K562 (cell line): ENCODE data around the gene RAB31.

DNA sequence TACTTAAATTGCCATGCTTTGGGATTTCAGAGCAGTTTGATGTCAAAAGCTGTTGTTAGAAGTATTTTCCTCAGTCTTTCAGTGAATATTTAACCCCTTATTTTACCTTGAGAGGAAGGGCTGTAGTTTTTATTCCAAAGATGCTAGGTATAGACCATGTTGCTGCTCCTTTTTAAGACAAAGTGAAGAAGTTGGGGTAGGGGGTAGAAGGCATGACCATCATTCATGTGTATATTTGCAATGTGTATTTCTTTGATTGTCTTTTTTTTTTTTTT, 49.8 kb downstream of the ANKRD12 start:
- RAMPAGE, long total RNA = no peak
PRO-cap:
- standard = no peak
- CoPRO, capped RNA only, 2 experiments = no peak in any of the 2 experiments
- CoPRO, capped and uncapped RNA, 2 experiments = no peak in any of the 2 experiments
- CoPRO, uncapped RNA only, 2 experiments = no peak in any of the 2 experiments
CAGE:
- cytosol, long polyA plus RNA = no peak
- long polyA plus RNA = no peak
- nucleolus, long total RNA = no peak
- nucleus, long polyA plus RNA = no peak

DNA sequence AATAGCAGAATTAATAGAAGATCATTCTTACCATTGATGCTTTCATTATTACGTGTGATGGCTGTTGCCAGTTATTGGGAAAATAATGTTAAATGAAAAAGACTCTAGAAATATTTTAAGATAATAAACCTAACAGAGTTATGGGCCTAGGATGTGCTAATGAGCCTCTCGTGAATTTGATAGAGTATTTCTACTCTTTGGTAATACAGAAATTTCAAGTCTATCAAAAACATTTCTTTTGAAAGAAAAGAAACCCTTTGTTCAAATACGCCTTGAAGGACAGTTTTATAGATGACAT, 54.4 kb downstream of the ANKRD12 start:
- RAMPAGE, long total RNA = no peak
- RRBS = no CpG with 5 or more reads among the region's 3 CpGs
PRO-cap:
- standard = no peak
- CoPRO, capped RNA only, 2 experiments = no peak in any of the 2 experiments
- CoPRO, capped and uncapped RNA, 2 experiments = no peak in any of the 2 experiments
- CoPRO, uncapped RNA only, 2 experiments = no peak in any of the 2 experiments
CAGE:
- cytosol, long polyA plus RNA = no peak
- long polyA plus RNA = no peak
- nucleolus, long total RNA = no peak
- nucleus, long polyA plus RNA = no peak

DNA sequence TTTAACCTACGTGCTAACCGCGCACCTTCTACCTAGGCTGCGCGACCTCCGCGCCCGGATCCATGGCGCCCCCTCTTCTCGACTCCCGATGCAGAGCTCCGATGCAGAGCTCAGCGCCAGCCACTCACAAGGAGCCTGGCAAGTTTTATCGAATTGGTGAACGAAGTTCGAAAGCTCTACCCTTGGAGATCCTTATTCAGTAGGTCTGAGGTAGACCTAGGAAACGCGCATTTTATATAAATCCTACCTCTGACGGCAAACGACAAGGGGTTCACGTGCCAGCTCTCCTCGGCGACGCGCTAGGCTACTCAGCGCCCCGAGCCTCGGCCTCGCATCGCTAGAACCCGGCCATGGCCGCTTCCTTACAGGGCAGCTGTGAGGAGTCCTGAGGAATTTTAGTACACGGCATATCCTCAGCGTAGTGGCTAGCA, 668 bp upstream of the TWSG1 start:
- RAMPAGE, long total RNA = no peak
- RRBS = no CpG with 5 or more reads among the region's 34 CpGs
PRO-cap:
- standard = no peak
- CoPRO, capped RNA only, 2 experiments = no peak in any of the 2 experiments
- CoPRO, capped and uncapped RNA, 2 experiments = no peak in any of the 2 experiments
- CoPRO, uncapped RNA only, 2 experiments = no peak in any of the 2 experiments
CAGE:
- cytosol, long polyA plus RNA = no peak
- long polyA plus RNA = no peak
- nucleolus, long total RNA = no peak
- nucleus, long polyA plus RNA = no peak

GRCh38 chr18:9533094-9533459, 57.8 kb downstream of the RALBP1 start:
- RAMPAGE, long total RNA = no peak
- RRBS = no CpG with 5 or more reads among the region's 5 CpGs
PRO-cap:
- standard = no peak
- CoPRO, capped RNA only, 2 experiments = no peak in any of the 2 experiments
- CoPRO, capped and uncapped RNA, 2 experiments = no peak in any of the 2 experiments
- CoPRO, uncapped RNA only, 2 experiments = no peak in any of the 2 experiments
CAGE:
- cytosol, long polyA plus RNA = no peak
- long polyA plus RNA = no peak
- nucleolus, long total RNA = no peak
- nucleus, long polyA plus RNA = no peak

DNA sequence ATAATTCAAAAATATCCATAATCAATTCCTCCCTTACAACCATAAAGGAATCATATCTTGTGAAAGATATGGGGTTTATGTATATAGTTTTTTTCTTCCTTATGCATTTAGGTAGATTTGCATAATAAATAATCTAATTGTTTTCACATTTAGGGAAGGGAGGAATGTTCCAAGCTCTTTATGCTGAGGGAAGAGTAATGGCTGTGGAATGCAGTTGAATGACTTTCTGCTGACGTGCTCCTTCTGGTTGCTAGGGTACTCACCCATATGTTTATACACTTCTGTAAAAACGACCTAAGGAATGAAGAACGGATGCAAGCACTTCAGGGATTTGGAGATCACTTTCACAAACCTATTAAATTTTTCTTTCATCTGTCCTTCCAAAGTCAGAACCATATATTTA, 29.2 kb upstream of the PPP4R1 start:
- RAMPAGE, long total RNA = no peak
- RRBS = no CpG with 5 or more reads among the region's 3 CpGs
PRO-cap:
- standard = no peak
- CoPRO, capped RNA only, 2 experiments = no peak in any of the 2 experiments
- CoPRO, capped and uncapped RNA, 2 experiments = no peak in any of the 2 experiments
- CoPRO, uncapped RNA only, 2 experiments = no peak in any of the 2 experiments
CAGE:
- cytosol, long polyA plus RNA = no peak
- long polyA plus RNA = no peak
- nucleolus, long total RNA = no peak
- nucleus, long polyA plus RNA = no peak

DNA sequence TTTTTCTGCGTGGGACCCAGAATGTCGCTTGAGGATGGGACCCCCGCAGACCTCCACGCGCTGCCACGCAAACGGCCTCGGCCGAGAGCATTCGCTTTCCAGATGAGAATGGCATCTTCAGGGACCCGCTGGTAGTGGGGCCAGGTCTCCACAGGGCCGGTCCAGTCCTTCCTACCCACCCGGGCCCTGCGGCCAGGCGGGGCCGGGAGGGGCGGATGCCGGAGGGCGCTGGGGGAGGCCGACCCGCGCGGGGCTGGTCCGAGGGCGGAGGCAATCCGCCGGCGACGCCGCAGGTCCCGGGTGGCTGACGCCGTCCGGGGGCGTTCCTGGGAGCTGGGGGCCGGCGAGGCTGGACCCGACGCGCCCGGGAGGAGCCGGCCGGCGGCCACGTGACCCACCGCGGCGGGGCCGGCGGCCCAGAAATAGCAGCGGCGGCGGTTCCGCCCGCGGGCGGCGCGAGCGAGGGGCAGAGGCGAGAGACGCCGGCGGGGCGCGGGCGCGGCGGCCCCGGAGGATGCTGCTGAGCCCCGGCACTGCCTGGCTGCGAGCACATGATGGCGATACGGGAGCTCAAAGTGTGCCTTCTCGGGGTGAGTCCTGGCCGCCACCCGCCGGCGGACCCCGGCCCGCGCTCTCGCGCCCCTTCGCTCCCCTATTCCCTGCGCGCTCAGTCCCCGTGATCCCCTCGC, at the start of gene RAB31:
Gene RAB31 (plus strand): TSS at position 447 of the 689 bp plus-strand sequence.
- RAMPAGE, long total RNA = no peak
- RRBS = 2% methylated on average over 26 of the region's 89 CpGs
PRO-cap:
- standard = bidirectional peak, plus-strand start at position 437 of the sequence, minus-strand start at position 217 of the sequence
- CoPRO, capped RNA only, 2 experiments = peak in 2 of 2 experiments; most common plus-strand start position 469 of the sequence (in 2); most common minus-strand start position 309 of the sequence (in 2)
- CoPRO, capped and uncapped RNA, 2 experiments = peak in 1 of 2 experiments; most common plus-strand start position 449 of the sequence (in 1); most common minus-strand start position 166 of the sequence (in 1)
- CoPRO, uncapped RNA only, 2 experiments = no peak in any of the 2 experiments
CAGE:
- cytosol, long polyA plus RNA = start-site peak on the plus strand centred at position 409 of the sequence, 160 bp wide, 547 and 662 reads in 2 replicates
- long polyA plus RNA = start-site peak on the plus strand centred at position 467 of the sequence, 22 bp wide, 38 and 99 reads in 2 replicates; start-site peak on the plus strand centred at position 542 of the sequence, 19 bp wide, 27 and 21 reads in 2 replicates
- nucleolus, long total RNA = no peak
- nucleus, long polyA plus RNA = start-site peak on the plus strand centred at position 440 of the sequence, 61 bp wide, 52 and 170 reads in 2 replicates

- RAMPAGE, long total RNA = no peak
- RRBS = 93% methylated on average over 3 of the region's 15 CpGs
PRO-cap:
- standard = no peak
- CoPRO, capped RNA only, 2 experiments = no peak in any of the 2 experiments
- CoPRO, capped and uncapped RNA, 2 experiments = no peak in any of the 2 experiments
- CoPRO, uncapped RNA only, 2 experiments = no peak in any of the 2 experiments
CAGE:
- cytosol, long polyA plus RNA = no peak
- long polyA plus RNA = no peak
- nucleolus, long total RNA = no peak
- nucleus, long polyA plus RNA = no peak
These were observed 1.4 kb downstream of the RAB31 start for GRCh38 chr18:9709442-9710043.

- RAMPAGE, long total RNA = no peak
- RRBS = no CpG with 5 or more reads among the region's 6 CpGs
PRO-cap:
- standard = no peak
- CoPRO, capped RNA only, 2 experiments = no peak in any of the 2 experiments
- CoPRO, capped and uncapped RNA, 2 experiments = no peak in any of the 2 experiments
- CoPRO, uncapped RNA only, 2 experiments = no peak in any of the 2 experiments
CAGE:
- cytosol, long polyA plus RNA = no peak
- long polyA plus RNA = no peak
- nucleolus, long total RNA = no peak
- nucleus, long polyA plus RNA = no peak
These were observed 3.5 kb downstream of the RAB31 start for GRCh38 chr18:9711479-9712059.

DNA sequence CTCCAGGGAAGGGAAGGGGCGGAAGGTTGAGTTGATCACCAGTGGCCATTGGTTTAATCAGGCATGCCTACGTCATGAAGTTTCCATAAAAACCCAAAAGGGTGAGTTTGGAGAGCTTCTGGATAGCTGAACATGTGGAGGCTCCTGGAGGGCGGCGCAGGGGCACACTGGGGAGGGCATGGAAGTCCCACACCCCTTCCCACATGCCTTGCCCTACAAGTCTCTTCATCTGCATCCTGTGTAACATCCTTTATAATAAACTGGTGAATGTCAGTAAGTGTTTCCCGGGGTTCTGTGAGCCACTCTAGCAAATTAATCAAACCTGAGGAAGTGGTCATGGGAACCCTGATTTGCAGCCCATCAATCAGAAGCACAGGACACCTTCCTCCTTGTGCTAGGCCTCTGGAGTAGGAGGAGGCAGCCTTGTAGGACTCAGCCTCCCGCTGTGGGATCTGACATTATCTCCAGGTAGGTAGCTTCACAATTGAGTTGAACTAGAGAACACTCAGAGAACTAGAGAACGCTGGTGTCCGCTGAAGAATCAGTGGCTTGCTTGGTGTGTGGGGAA, 30.4 kb downstream of the RAB31 start:
- RAMPAGE, long total RNA = no peak
- RRBS = no CpG with 5 or more reads among the region's 8 CpGs
PRO-cap:
- standard = no peak
- CoPRO, capped RNA only, 2 experiments = no peak in any of the 2 experiments
- CoPRO, capped and uncapped RNA, 2 experiments = no peak in any of the 2 experiments
- CoPRO, uncapped RNA only, 2 experiments = peak in 2 of 2 experiments; most common plus-strand start position 253 of the sequence (in 1)
CAGE:
- cytosol, long polyA plus RNA = no peak
- long polyA plus RNA = no peak
- nucleolus, long total RNA = no peak
- nucleus, long polyA plus RNA = no peak

- RAMPAGE, long total RNA = no peak
- RRBS = no CpG with 5 or more reads among the region's 12 CpGs
PRO-cap:
- standard = bidirectional peak, plus-strand start at chr18:9743541, minus-strand start at chr18:9743550; bidirectional peak, plus-strand start at chr18:9743714, minus-strand start at chr18:9743635
- CoPRO, capped RNA only, 2 experiments = peak in 2 of 2 experiments; most common plus-strand start chr18:9743683 (in 1); most common minus-strand start chr18:9743635 (in 1)
- CoPRO, capped and uncapped RNA, 2 experiments = peak in 1 of 2 experiments; most common plus-strand start chr18:9743662 (in 1); most common minus-strand start chr18:9743635 (in 1)
- CoPRO, uncapped RNA only, 2 experiments = no peak in any of the 2 experiments
CAGE:
- cytosol, long polyA plus RNA = no peak
- long polyA plus RNA = no peak
- nucleolus, long total RNA = no peak
- nucleus, long polyA plus RNA = no peak
These were observed 35.4 kb downstream of the RAB31 start for GRCh38 chr18:9743257-9744063.

- RAMPAGE, long total RNA = no peak
- RRBS = no CpG with 5 or more reads among the region's 22 CpGs
PRO-cap:
- standard = bidirectional peak, plus-strand start at chr18:9828506, minus-strand start at chr18:9828353
- CoPRO, capped RNA only, 2 experiments = peak in 2 of 2 experiments; most common plus-strand start chr18:9828473 (in 1); most common minus-strand start chr18:9828353 (in 2)
- CoPRO, capped and uncapped RNA, 2 experiments = peak in 2 of 2 experiments; most common plus-strand start chr18:9828506 (in 1); most common minus-strand start chr18:9828353 (in 1)
- CoPRO, uncapped RNA only, 2 experiments = no peak in any of the 2 experiments
CAGE:
- cytosol, long polyA plus RNA = no peak
- long polyA plus RNA = no peak
- nucleolus, long total RNA = no peak
- nucleus, long polyA plus RNA = no peak
These were observed 58.0 kb upstream of the TXNDC2 start for GRCh38 chr18:9827258-9828695.

DNA sequence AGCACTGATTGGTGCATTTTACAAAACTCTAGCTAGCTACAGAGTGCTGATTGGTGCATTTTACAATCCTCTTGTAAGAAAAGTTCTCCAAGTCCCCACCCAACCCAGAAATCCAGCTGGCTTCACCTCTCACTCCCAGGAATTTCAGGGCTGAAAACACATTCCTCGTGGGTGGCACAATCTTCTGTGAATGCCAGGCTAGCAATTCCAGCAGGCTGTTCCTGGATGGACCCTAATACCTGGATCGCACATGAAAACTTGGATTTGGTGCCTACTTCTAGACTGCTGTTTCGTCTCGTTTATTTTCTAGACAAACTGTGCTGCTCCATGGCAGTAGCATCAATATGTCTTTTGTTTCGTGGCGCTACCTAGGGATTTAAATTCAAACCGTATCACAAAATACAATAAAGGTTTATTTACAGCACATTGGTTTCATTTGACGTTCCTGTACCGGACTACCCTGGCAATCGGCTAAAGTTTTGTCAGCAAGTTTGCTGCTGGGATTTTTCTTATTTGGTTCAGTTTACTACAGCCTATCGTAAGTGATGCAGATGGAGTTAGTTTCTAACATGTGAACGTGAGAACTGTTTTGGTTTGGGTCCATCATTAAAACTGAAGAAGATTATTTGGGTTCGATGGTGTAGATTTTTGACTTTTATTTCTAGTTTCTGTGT, 1.1 kb upstream of the VAPA start:
- RAMPAGE, long total RNA = no peak
- RRBS = no CpG with 5 or more reads among the region's 13 CpGs
PRO-cap:
- standard = no peak
- CoPRO, capped RNA only, 2 experiments = no peak in any of the 2 experiments
- CoPRO, capped and uncapped RNA, 2 experiments = peak in 1 of 2 experiments; most common minus-strand start position 260 of the sequence (in 1)
- CoPRO, uncapped RNA only, 2 experiments = peak in 2 of 2 experiments; most common minus-strand start position 406 of the sequence (in 2)
CAGE:
- cytosol, long polyA plus RNA = no peak
- long polyA plus RNA = no peak
- nucleolus, long total RNA = no peak
- nucleus, long polyA plus RNA = no peak

DNA sequence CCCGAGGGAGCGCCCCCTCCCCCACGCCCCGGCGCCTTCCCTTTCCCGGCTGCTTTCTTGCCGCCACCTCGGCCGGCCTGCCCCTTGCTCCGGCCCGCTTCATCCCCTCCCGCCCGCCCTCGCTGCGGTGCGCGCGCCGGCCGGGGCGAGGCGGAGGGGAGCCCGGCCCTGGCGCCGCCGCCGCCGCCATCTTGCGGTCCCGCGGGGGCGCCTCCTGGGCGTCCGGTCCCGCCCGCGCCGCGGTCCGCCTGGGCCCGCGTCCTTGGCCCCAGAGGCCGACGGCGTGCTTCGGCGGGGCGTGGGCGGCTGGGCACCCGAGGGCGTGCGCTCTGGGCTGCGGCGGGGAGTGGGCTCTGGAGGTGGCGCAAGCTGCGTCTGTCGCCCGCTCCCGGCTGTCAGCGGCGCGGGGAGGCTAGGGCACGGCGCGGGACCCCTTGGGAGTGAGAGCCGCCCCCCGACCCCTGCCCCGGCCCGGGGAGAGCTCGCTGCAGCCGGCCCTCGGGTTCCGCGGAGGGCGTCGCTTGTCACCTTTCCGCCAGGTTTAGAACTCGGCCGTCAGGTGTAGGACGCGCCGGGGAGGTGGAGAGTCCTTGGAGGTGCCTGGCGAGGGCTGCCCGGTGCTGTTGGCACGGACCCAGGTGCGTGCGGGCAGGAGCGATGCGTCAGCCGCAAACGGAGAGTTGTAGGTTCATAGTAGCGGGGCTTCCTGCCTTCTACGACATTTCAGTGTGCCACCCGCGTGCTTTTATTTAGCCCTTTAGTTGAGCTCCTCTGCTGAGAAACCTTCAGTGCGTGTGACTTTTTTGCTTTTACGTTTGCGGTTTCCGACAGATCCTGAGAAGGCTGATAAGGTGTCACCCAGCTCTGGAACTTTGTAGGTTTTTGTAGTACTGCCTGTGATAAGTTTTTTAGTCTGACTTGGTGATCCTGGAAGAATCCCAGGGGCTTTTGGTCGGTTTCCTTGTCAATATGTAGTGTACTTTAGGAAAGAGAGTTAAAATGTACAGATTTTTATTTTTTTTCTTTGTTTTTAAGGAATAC, 932 bp downstream of the VAPA start:
- RAMPAGE, long total RNA = no peak
- RRBS = 2% methylated on average over 43 of the region's 100 CpGs
PRO-cap:
- standard = bidirectional peak, plus-strand start at position 271 of the sequence, minus-strand start at position 59 of the sequence; bidirectional peak, plus-strand start at position 911 of the sequence, minus-strand start at position 776 of the sequence
- CoPRO, capped RNA only, 2 experiments = peak in 2 of 2 experiments; most common plus-strand start position 189 of the sequence (in 2); most common minus-strand start position 201 of the sequence (in 2)
- CoPRO, capped and uncapped RNA, 2 experiments = peak in 2 of 2 experiments; most common plus-strand start position 911 of the sequence (in 2); most common minus-strand start position 720 of the sequence (in 2)
- CoPRO, uncapped RNA only, 2 experiments = peak in 2 of 2 experiments; most common plus-strand start position 262 of the sequence (in 1); most common minus-strand start position 59 of the sequence (in 1)
CAGE:
- cytosol, long polyA plus RNA = no peak
- long polyA plus RNA = no peak
- nucleolus, long total RNA = no peak
- nucleus, long polyA plus RNA = no peak

DNA sequence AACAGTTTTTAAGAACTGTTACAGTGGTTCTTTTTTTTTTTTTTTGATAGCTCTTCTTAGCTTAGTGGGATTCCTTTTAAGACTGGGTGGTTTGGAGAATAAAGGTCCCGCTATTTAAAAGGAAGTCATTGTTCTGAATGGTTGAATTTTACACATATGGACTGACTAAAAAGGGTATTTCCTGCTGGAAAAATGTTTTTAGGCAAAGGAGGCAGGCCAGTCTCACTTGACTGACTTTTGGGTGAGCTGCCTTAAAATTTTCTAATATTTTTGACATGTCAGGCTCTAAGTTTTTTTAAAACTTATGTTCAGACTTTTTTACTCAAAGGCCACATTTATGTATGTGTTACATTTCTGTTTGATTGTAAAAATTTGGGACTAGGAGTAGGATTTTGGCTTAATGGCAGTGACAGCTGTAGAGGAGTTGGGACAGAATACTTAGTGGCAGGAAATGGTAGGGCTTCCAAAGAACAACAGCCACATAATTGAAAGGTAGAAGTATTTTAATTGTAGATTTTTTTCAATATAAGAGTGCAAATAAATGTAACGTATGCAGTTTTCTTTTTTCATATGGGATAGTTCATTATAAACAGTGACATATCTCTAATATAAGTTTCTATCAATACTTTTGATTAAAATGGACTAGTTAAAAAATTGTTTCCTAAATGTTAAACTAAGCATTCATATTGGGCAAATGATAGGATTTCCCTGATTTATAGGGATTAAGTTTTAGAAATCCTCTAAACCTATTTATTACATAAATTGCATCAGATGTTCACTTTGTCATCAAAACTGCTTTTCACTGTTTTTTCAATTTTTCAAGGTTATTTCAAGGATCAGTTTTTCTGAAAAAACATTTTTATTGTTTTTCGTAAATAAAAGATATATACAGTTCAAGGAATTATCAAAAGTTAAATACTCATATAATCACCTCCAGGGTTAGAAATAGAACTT, 13.9 kb downstream of the VAPA start:
- RAMPAGE, long total RNA = no peak
- RRBS = no CpG with 5 or more reads among the region's 3 CpGs
PRO-cap:
- standard = no peak
- CoPRO, capped RNA only, 2 experiments = no peak in any of the 2 experiments
- CoPRO, capped and uncapped RNA, 2 experiments = peak in 1 of 2 experiments; most common plus-strand start position 813 of the sequence (in 1)
- CoPRO, uncapped RNA only, 2 experiments = peak in 2 of 2 experiments; most common plus-strand start position 571 of the sequence (in 2); most common minus-strand start position 399 of the sequence (in 1)
CAGE:
- cytosol, long polyA plus RNA = no peak
- long polyA plus RNA = no peak
- nucleolus, long total RNA = no peak
- nucleus, long polyA plus RNA = no peak

- RAMPAGE, long total RNA = no peak
- RRBS = no CpG with 5 or more reads among the region's 6 CpGs
PRO-cap:
- standard = no peak
- CoPRO, capped RNA only, 2 experiments = no peak in any of the 2 experiments
- CoPRO, capped and uncapped RNA, 2 experiments = peak in 1 of 2 experiments; most common plus-strand start chr18:9955708 (in 1)
- CoPRO, uncapped RNA only, 2 experiments = peak in 2 of 2 experiments; most common plus-strand start chr18:9954674 (in 1)
CAGE:
- cytosol, long polyA plus RNA = no peak
- long polyA plus RNA = no peak
- nucleolus, long total RNA = no peak
- nucleus, long polyA plus RNA = no peak
These were observed 41.3 kb downstream of the VAPA start for GRCh38 chr18:9954666-9955926.

- RAMPAGE, long total RNA = no peak
- RRBS = no CpG with 5 or more reads among the region's 16 CpGs
PRO-cap:
- standard = no peak
- CoPRO, capped RNA only, 2 experiments = no peak in any of the 2 experiments
- CoPRO, capped and uncapped RNA, 2 experiments = no peak in any of the 2 experiments
- CoPRO, uncapped RNA only, 2 experiments = no peak in any of the 2 experiments
CAGE:
- cytosol, long polyA plus RNA = no peak
- long polyA plus RNA = no peak
- nucleolus, long total RNA = no peak
- nucleus, long polyA plus RNA = no peak
These were observed 146.4 kb downstream of the VAPA start for GRCh38 chr18:10060013-10060758.

DNA sequence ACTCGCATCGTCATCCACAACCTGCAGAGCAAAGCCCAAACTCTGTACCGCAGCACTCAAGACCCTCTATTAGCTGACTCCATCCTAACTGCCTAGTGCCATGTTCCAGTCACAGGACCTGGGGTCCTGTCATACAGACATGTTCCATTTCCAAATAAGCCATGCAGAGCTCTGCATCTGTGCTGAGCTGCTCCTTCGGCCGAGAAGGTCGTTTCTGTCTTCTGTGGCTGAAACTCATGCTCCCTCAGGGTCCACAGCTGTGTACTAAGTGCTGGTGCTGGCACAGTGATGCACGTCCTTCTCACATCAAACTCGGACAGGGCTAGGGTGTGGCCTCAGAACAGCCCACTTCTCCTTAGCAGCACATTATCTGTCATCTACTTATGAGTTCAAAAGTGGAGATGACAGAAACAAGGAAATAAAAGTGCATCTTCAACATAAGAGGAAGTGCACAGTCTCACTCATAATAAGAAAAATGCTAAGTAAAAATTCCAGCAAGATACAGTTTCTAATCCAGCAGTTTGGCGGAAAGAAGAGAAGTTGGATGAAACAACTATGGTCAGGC, 53.9 kb upstream of the APCDD1 start:
- RAMPAGE, long total RNA = no peak
- RRBS = no CpG with 5 or more reads among the region's 9 CpGs
PRO-cap:
- standard = no peak
- CoPRO, capped RNA only, 2 experiments = no peak in any of the 2 experiments
- CoPRO, capped and uncapped RNA, 2 experiments = no peak in any of the 2 experiments
- CoPRO, uncapped RNA only, 2 experiments = no peak in any of the 2 experiments
CAGE:
- cytosol, long polyA plus RNA = no peak
- long polyA plus RNA = no peak
- nucleolus, long total RNA = no peak
- nucleus, long polyA plus RNA = no peak

DNA sequence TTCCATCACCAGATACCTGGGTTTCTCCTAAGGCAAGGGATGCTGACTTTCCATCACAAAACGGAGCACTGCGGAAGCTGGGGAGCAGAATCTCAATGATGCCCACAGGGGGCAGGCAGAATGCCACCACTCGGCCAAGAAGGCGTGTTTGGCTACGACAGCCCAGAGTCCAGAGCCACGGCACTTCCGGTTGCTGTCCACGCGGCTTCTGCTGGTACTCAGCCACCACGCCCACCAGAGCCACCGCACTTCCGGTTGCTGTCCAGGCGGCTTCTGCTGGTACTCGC, 40.3 kb upstream of the APCDD1 start:
- RAMPAGE, long total RNA = no peak
- RRBS = 48% methylated on average over 3 of the region's 14 CpGs
PRO-cap:
- standard = no peak
- CoPRO, capped RNA only, 2 experiments = no peak in any of the 2 experiments
- CoPRO, capped and uncapped RNA, 2 experiments = no peak in any of the 2 experiments
- CoPRO, uncapped RNA only, 2 experiments = no peak in any of the 2 experiments
CAGE:
- cytosol, long polyA plus RNA = no peak
- long polyA plus RNA = no peak
- nucleolus, long total RNA = no peak
- nucleus, long polyA plus RNA = no peak